Skin of body (tissue), 2 donors: Measurements from ENCODE around the gene CDH18.

- RAMPAGE, long total RNA, result no peak
Measured at GRCh38 chr5:14144383-14144537, 1.1 kb downstream of the TRIO start.

DNA sequence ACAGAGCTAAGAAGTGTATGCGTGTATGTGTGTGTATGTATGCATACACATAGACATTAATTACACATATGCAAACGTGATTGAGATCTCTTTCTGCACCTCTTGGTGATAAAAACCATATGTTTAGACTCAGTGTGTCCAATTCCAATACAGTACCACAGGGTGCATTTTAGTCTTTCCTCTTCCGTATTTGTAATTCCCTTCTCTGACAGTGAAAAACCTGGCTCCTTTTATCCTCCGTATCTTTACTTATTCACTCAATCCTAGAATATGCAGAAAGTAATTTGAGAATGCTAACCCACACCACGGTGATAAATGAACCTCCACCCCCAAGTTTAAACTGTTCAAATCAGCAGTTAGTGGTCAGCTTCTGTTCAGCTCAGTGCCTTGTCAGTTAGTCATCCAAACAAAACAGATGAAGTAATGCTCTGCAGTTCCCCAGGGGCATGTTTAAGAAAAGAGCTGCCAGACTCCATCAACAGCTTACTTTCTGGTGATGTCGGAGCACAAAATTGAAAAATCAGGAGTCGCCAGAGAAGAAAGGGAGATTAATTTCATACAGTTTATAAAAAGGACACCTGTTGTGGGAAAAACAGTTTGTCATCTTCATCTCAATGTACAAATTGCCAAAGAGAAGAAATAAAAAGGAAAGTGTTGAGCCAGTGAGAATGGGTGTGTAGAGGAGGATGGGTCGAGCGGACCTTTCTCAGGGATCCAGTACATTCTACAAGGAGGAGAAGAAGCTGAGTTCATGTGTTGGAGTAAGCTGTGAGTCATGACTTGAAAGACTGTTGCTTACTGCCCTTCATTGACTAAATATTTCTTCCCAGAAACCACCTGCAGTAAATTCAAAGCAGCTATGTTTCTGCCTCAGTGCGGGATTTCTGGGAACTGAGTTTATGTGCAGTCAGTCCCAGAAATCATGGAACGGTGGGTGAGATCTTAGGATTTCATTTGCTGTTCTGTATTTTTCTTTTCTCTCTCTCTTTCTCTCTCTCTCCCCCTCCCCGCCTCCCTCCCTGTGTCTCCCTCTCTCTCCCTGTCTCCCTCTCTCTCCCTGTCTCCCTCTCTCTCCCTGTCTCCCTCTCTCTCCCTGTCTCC lies 13.6 kb downstream of the TRIO start:
- RAMPAGE, long total RNA, result no peak

DNA sequence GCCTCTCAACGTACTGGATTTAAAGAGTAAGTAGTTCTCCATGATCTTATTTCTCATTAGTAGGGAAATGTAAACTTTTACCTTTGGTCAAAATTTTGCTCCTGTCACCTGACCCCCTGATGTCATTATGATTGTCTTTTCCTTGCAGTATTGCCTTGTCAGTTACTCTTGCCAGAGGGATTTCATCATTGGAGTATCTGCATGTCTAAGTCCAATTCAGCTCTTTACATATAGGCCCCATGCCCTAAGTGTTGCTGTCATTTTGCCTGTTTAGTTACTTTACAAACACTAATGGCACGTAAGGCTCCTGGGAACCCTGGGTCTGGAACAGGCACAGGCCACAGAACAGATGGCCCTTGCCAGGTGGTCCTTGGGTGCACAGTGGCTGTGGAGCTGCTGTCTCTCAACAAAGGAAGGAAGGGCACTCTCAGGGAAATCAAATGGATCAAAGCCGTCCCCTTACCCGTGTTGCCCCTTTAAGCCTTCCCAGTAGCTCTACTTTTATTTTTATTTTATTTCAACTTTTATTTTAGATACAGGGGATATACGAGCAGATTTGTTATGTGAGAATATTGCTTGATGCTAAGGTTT lies 21.6 kb downstream of the TRIO start:
- RAMPAGE, long total RNA, result no peak

DNA sequence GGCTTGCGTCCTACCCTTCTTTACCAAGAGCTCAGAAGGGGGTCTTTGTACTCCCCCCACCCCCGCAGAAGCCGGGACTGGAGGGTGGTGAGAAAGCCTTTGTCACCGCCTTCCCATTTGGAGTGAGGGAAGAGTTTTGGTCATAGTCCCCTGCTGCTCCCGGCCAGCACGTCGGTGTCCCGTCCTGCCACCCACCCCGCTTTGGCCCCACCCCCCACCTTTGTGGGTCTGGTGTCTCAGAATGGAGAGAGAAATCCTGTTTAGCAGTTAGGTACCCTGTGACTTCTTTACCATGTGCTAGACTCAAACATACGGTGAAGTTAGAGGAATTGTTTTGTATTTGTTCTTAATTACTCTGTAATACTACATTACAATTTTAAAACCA lies 35.8 kb downstream of the TRIO start:
- RAMPAGE, long total RNA, result no peak

- RAMPAGE, long total RNA, result no peak
Measured at GRCh38 chr5:14407852-14408309, 173.7 kb upstream of the OTULINL start.

GRCh38 chr5:14413275-14413808 lies 168.2 kb upstream of the OTULINL start:
- RAMPAGE, long total RNA, result no peak

GRCh38 chr5:14417415-14418626 lies 163.8 kb upstream of the OTULINL start:
- RAMPAGE, long total RNA, result no peak

DNA sequence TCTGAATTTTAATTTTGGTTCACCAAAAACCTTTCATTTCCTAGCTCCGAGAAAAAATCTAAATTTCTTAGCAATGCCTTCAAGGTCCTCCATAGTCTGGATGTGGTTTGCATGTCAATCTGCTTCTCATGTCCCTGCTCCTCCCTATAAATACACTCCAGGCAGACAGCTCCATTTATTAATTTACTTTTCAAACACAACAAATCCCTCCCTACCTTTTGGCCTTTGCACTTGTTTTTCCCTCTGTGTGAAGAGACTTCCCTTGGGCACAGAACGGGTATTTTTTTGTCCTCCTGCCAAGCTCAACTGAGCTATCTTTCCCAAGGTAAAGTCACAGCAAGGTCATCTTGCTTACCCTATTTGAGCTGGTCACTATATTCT lies 159.5 kb upstream of the ANKH start:
- RAMPAGE, long total RNA, result no peak

- RAMPAGE, long total RNA, result no peak
Measured at GRCh38 chr5:15936477-15937362, 242.9 kb downstream of the MARCHF11 start.

- RAMPAGE, long total RNA, result no peak
Measured at GRCh38 chr5:16474483-16475388, 9.1 kb upstream of the ZNF622 start.

DNA sequence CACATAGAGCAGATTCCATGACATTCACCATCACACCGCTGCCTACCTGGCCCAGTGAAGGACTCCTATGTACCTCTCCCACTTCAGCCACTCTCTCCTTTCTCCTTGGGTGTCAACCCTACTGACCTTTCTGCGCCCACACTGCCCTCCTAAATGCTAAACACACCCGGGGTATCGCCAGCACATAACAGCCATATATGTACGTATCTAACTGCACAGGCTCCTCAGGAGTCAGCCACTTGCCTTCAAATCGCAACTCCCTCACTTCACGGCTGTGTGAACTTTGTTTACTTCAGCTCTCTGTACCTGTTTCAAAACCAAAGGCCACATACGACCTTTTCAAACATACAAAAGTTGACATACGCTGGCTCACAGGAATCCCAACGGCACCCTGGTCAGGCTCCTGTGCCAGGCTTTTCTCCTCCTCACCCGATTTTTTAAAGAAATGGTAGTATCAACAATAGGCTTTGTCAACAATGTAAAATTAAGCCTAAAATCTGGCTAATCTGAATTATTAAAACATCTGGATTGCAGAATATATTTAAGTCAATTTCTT lies 38.9 kb upstream of the ZNF622 start:
- RAMPAGE, long total RNA, result no peak

GRCh38 chr5:16521327-16522143 lies 55.9 kb upstream of the ZNF622 start:
- RAMPAGE, long total RNA, result no peak

- RAMPAGE, long total RNA, result no peak
Measured at GRCh38 chr5:16549698-16551108, 66.6 kb downstream of the RETREG1 start.

- RAMPAGE, long total RNA, result no peak
Measured at GRCh38 chr5:16666108-16667175, 49.6 kb upstream of the RETREG1 start.

DNA sequence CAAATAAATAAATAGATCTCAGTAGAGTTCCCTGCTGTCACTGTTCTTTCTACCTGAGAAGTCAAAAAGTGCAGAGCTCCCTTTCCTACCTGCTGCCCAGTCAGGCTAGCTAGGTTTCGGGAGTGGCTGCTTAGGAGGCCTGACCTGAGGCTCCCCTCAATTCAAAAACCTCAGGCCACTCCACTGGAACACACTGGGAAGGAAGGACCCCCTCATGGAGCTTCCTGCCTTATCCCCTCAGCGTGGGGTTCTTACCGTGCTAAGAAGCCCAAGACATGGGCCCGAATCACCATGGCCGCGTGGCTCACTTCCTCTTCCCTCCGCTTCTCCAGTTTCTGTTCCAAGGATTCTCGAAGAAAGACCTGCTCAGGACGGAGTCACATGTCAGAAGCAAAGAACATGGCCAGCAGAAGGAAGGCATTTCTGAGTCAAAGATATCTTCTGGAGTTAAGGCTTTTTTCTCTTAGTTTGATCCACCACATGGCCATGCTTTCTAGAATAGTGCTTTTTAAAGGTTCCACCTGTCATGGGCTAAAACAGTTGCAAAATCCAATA lies 87.6 kb upstream of the RETREG1 start:
- RAMPAGE, long total RNA, result no peak

- RAMPAGE, long total RNA, result no peak
Measured at GRCh38 chr5:16710825-16711461, 94.1 kb upstream of the RETREG1 start.

DNA sequence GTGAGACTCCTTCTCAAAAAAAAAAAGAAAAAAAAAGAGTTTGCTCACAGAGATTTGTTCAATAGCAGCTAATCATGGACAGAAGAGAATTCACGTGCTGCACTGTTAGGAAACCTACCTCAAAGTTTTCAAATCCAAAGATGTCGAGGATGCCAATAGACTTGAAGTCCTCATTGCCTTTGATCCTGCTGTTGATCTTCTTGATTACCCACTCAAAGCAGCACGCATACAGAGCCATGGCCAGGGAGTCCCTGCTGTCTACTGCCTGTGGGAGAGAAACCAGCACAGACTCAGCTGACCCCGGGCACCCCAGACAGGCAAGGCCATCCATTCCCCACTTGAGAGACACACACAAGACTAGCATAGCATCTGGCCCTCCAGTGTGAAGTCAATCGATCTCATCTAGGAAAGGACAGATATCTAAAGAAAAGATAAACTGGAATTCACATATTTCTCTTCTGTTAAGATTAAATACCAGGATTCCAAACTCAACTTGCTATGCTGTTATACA lies 147.4 kb upstream of the RETREG1 start:
- RAMPAGE, long total RNA, result no peak

GRCh38 chr5:16874316-16875089 lies 61.6 kb downstream of the MYO10 start:
- RAMPAGE, long total RNA, result no peak

DNA sequence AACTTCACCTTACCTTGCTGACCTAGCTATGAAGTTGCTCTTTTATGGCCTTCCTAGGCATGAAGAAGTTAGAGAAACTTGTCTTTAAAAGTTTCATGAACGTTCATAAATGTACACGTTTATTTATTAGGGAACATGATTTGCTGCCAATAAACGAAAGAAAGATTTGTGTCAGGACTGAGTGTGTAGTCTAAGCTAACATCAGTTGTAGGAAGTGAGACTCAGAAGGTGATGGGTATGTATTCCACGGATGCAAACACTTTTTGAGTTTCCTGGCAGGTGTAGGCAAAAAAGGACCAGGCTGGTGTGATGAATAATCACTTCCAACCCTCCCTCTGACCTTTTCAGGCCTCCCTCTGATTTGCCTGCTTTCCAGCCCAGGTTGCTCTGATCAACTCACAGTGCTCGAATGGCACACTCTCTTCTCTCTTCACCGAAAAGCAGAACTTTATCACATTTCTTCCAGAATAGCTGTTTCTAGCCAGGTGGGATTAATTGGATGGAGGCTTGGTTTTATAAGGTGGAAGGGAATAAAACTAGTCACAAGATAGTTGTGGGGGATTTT lies 51.8 kb downstream of the BASP1 start:
- RAMPAGE, long total RNA, result no peak

DNA sequence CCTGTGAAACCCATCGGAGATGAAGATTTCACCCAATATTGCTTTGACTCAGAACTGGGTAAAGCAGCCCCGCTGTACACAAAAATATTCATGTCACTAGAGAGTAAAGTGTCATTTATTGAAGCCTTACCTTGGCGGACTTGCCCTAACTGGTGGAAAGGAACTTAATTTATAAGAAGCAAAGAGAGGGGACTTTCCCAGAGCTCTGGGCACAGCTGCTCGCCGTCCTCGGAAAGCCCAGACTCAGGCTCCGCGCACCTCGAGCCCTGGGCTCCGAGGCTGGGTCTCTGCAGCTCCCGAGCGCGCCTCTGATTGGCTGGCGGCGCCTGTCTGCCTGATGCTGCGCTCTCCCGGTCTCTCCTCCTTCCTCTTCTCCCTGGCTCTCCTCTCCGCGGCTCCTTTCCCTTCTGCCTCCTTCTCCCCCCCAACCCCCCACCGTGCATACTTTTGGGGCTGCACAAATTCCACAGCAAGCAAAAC lies at the start of gene CDH18:
TSS of gene CDH18 (minus strand) at position 245 of the 480 bp plus-strand sequence.
- RAMPAGE, long total RNA, result no peak